Left cardiac atrium (tissue), 1 donor: ENCODE measurements around the genes BCAN and OR6P1.

DNA sequence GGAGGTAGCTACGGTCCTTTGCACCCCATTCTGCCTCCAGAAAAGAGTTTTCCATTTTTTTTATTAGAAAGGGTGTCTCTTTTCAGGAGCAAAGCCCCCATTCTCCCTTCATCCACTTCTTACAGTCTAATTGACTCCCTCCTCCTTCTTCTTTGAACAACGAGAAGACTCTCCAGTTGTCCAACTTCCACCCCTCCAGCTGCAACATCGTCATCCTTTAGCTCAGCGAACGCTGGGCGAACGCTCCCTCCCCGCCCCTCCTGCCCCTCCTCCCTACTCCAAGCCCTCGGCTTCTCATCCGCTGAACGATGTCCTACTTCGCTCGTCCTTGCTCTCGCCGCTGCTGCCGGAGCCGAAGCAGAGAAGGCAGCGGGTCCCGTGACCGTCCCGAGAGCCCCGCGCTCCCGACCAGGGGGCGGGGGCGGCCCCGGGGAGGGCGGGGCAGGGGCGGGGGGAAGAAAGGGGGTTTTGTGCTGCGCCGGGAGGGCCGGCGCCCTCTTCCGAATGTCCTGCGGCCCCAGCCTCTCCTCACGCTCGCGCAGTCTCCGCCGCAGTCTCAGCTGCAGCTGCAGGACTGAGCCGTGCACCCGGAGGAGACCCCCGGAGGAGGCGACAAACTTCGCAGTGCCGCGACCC, at the start of gene BCAN:
BCAN (plus strand) TSS at position 496 of the 636 bp plus-strand sequence.
- PRO-cap, result no peak

GRCh38 chr1:156651239-156651620, 9.3 kb downstream of the BCAN start:
- PRO-cap, result no peak

- PRO-cap, result bidirectional peak, plus-strand start at chr1:156667965, minus-strand start at chr1:156667781
Observed at GRCh38 chr1:156667439-156668702, 9.3 kb downstream of the NES start.

GRCh38 chr1:156670019-156670955, 6.9 kb downstream of the NES start:
- PRO-cap, result no peak

DNA sequence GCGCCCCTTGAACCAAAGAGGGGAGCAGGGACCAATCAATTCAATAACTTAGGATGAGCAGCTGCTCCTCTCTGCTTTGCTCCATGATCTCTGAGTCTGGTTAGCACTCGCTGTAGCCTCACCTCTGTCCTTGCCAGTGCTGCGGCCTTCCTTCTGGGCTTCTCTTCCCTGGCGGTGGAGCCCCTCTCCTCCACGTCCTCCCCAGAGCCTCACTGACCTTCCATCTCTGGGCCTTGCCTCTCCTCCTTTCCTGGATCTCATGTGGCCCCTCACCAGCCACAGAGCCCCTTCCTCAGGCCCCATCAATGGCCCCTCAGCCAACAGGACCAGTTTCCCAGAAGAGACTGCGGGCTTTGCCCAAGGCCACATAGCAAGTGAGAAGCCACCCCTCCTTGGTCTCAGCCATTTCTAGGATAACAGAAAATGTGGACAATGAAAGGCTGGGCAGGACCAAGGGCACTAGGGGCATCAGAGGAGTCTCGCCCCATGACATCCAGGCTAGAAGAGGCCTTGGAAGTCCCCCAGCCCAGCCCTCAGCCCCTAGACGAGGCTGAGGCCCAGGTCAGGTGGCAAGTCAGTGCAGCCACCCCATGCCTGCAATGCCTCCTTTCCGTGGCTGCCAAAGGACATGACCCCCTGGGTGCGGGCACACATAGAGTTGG, 2.8 kb downstream of the NES start:
- PRO-cap, result no peak

- PRO-cap, result unidirectional peak, minus-strand start at chr1:156678117
Observed at GRCh38 chr1:156677996-156678313, 748 bp upstream of the NES start.

GRCh38 chr1:156690346-156691059, 13.3 kb upstream of the NES start:
- PRO-cap, result no peak

DNA sequence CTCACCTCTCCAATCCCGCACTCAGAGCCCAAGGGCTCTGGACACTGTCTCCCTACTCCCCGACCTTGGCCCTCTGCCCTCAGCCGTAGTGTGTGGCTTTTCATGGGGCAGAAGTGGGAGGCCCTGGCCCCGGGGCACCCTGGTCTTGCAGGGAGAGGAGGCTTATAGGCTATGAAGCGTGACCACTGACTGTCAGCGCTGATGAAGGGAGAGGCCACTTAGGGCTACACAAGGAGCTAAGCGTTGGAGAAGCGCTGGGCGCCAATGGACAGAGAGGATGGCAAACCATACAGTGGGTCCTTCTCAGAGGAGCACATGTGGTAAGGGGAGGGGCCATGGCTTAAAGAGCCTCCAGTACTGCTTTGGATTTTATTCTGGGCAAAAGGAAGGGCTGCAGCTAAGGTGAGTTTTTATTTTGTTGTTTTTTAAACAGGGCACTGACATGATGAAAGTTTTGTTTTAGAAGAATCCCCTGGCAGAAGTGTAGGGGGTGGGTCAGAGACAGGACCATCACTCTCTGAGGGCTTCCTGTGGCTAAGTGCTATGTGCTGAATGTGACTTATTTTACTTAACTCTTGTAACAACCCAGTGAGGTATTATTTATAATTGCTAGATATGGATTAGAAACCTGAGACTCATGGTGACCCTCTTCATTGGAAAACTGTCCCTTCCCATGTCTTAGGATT, 7.8 kb downstream of the CRABP2 start:
- PRO-cap, result no peak

DNA sequence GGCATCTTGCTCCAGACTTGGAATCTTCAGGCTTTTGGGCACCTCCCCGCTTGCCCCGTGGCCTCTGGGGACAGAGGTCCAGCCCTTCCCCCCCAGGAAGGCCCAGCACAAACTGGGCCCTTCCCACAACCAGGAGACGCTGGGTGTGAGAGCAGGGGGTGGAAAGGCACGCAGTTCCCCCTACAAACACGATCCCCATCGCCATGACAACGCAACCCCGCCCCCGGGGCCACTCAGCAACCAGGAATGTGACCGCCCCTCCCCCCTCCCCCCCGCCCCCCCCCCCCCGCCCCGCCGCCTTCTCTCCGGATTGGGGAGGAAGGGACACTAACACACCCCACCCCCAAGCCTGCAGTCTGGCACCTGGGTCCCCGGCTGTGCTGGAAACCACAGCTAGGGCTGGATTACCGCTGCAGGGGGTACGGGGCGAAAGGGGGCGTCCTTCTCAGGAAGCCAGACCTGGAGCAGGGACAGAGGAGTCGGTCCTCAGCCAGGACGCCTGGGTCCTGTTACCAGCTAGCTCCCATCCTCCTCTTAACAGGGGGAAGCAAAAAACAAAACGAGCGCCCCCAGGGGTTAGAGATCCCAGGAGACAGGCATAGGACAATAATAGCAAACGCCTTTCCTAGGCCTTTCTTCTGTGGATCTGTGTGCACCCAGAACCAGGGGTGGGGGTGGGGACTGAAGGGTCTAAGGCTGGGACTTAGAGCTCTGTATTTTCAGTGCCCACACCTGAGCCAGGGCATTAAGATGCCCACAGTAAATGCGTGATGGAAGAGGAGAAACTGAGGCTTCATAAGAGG, 4.3 kb downstream of the HDGF start:
- PRO-cap, result bidirectional peak, plus-strand start at position 354 of the sequence, minus-strand start at position 147 of the sequence

DNA sequence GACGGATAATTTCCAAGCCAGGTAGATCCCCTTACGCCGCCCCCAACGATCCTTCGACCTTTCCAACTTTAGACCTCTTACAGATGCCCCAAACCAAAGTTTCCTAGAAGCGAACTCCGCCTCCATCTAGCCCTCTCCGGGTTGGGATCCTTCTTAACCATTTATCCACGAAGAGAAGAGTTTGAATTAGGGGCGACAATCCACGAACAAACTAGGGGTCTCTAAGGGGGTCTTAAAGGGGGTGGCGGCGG, 839 bp downstream of the HDGF start:
- PRO-cap, result no peak

GRCh38 chr1:156796385-156797557, 19.9 kb downstream of the SH2D2A start:
- PRO-cap, result no peak

- PRO-cap, result no peak
Observed at GRCh38 chr1:156802389-156802815, 14.2 kb downstream of the SH2D2A start.

- PRO-cap, result no peak
Observed at GRCh38 chr1:156939285-156940122, 19.1 kb downstream of the LRRC71 start.

- PRO-cap, result no peak
Observed at GRCh38 chr1:157071282-157071765, 25.8 kb upstream of the ARHGEF11 start.

- PRO-cap, result no peak
Observed at GRCh38 chr1:157130250-157130760, 7.9 kb downstream of the ETV3 start.

DNA sequence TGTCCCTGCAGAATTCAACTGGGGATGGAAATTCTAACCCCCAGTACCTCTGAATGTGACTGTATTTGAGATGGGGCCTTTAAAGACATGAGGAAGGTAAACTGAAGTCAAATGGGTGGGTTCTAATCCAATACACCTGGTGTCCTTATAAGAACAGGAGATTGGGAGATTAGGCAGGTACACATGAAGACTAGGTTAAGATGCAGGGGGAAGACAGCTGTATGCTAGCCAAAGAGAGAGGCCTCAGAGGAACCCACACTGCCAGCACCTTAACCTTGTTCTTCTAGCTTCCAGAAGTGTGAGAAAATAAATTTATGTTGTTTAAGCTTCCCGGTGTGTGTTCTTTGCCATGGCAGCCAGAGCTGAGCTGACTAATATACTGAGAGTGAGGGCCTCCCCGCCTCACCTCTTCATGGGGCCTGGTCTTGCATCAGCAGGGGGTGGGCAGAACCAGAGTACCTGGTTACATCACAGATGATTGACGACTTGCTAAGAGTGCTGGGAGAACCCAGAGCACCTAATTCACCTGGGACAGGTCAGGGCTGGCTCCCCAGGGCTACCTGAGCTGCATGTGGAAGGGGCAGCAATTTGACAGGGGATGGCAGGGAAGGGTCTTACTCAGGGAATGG, 60.3 kb upstream of the ETV3 start:
- PRO-cap, result no peak

GRCh38 chr1:157403091-157403741, 149.1 kb downstream of the FCRL5 start:
- PRO-cap, result no peak

DNA sequence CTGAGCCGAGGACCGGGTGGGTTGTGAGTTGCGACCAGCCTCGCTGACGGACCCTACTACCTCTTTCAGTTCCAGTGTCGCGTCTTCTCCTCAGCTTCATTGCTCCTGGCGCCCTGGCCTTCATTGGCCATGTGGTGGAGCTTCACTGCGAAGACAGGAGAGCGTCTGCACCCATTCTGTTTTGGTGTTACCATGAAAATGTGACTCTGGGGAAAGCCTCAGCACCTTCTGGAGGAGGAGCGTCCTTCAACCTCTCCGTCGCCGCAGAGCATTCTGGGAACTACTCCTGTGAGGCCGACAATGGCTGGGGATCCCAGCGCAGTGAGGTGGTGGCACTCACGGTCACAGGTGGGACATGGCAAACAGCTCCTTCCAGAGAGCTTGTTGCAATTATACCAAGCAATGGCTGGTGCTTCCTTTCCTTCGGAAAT, 67.7 kb upstream of the KIRREL1 start:
- PRO-cap, result no peak

DNA sequence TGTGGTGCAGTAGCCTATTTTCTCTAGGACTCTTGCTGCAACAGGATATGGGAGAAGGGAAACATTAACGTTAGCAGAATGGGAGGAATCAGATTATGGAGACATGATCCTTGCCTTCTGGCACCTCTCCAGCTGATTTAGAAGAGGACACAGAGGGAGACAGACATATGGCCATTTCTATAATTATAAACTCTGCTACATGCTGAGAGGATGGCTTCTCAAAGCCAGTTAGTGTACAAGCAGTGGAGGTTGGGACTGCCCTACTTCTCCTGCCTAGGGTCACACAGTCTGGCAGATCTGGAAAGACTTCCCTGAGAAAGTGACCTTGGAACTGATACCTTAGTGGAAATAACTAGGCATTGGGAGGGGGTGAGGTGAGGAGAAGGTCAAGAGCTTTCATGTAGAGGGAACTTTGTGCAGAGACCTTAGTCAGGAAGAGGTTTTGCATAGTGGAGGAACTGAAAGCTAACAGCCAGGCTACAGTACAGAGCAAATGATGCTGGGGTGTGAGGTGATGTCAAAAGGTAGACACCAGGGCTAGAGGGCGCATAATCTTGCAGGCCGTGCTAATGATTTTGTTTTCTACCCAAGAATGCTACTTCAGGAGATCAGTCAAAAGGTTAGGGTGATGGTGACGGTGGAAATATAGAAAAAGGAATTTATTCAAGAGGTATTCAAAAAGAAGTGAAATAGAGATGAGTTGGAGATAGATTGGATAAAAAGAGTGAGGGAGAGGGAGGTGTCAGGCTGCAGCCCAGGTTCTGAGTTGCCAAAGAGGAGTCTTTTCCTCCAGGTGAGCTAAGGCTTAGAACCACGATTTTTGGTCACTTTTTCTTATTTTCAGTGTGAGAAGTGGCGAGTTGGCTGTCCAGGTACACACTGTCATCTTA, 1.1 kb upstream of the CD1D start:
- PRO-cap, result no peak

GRCh38 chr1:158570523-158570880, at the start of gene OR6P1:
Gene OR6P1, minus strand, starts transcription at chr1:158570580.
- PRO-cap, result no peak